Epithelial cell of prostate (primary cell): ENCODE results near the genes TTLL4 and NHEJ1.

DNA sequence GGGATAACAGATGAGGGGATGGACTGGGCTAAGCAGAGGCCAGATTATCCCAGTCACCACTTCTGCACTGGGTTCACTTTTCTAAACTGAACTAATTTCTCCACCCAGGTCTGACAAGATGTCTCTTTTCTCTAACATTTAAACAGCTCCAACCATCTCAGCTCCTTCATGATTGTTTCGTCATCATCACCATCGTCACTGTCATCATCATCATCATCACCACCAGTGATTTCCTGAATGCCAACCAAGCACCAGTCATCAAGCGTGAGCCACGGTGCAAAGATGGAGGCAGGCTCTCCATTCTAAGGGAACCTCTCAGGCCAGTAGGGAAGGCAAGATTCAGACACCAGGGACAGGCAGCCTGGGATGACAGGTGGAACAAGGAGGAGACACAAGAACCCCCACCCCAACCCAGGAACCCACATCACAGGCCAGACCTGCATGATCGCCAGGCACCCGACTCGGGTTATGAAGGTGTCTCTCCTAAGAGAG is 25.6 kb upstream of the TMBIM1 start:
- RRBS, result no CpG with 5 or more reads among the region's 7 CpGs

DNA sequence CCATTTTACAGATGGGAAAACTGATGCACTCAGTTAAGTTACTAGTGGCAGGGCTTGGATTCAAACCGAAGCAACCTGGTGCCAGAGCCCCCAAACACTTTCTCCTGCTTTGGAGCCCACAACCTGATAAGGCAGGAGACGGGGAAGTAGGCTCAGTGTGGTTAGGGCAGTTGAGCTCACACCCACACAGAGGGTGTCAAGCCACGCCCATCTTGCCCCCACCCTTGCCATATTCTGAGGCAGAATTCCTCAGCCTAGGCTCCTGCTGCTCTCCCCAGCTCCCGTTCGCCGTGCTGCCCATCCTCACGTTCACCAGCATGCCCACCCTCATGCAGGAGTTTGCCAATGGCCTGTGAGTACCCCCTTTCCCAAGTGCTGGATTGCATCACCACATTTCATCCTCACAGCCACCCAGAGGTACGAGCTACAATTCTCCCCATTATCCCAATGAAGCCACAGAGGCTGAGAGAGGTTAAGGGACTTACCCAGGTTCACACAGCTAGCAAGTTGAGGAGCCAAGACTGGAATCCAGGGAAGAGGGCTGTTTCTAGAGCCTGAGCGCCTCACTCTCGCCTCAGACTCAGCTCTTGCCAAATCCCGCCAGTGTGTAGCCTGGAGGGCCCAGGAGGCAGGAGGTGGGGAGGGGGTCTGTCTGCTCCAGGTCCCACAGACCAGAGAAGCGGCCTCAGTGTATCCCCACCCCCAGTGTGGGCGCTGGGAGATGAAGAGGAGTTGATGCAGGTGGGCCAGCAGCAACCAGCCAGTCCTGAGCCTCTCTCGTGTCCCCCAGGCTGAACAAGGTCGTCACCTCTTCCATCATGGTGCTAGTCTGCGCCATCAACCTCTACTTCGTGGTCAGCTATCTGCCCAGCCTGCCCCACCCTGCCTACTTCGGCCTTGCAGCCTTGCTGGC is 5.6 kb upstream of the CTDSP1 start:
- RRBS, result no CpG with 5 or more reads among the region's 18 CpGs

DNA sequence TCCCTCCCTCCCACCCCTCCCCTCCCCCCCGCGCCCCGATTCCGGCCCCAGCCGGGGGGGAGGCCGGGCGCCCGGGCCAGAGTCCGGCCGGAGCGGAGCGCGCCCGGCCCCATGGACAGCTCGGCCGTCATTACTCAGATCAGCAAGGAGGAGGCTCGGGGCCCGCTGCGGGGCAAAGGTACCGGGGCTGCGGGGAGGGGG is 212 bp downstream of the CTDSP1 start:
- RRBS, result 0% methylated on average over 7 of the region's 21 CpGs

DNA sequence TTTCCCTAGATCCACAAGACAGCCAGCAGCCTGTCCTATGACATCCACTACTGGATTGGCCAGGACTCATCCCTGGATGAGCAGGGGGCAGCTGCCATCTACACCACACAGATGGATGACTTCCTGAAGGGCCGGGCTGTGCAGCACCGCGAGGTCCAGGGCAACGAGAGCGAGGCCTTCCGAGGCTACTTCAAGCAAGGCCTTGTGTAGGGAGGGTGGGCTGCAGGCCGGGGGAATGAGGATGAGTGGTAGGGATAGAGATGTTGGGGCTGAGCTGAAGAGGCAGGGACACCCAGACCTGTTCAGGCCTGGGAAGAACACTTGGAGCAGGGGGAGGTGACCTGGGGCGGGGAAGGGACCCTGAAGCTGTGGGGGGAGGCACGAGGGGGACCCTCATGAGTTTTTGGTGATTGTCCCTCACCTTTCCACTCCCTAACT is 6.7 kb downstream of the VIL1 start:
- RRBS, result 89% methylated on average over 5 of the region's 9 CpGs

- RRBS, result no CpG with 5 or more reads among the region's 4 CpGs
Observed at GRCh38 chr2:218553387-218553743, 14.8 kb downstream of the USP37 start.

GRCh38 chr2:218630328-218630841 is 22.7 kb downstream of the PLCD4 start:
- RRBS, result no CpG with 5 or more reads among the region's 4 CpGs

DNA sequence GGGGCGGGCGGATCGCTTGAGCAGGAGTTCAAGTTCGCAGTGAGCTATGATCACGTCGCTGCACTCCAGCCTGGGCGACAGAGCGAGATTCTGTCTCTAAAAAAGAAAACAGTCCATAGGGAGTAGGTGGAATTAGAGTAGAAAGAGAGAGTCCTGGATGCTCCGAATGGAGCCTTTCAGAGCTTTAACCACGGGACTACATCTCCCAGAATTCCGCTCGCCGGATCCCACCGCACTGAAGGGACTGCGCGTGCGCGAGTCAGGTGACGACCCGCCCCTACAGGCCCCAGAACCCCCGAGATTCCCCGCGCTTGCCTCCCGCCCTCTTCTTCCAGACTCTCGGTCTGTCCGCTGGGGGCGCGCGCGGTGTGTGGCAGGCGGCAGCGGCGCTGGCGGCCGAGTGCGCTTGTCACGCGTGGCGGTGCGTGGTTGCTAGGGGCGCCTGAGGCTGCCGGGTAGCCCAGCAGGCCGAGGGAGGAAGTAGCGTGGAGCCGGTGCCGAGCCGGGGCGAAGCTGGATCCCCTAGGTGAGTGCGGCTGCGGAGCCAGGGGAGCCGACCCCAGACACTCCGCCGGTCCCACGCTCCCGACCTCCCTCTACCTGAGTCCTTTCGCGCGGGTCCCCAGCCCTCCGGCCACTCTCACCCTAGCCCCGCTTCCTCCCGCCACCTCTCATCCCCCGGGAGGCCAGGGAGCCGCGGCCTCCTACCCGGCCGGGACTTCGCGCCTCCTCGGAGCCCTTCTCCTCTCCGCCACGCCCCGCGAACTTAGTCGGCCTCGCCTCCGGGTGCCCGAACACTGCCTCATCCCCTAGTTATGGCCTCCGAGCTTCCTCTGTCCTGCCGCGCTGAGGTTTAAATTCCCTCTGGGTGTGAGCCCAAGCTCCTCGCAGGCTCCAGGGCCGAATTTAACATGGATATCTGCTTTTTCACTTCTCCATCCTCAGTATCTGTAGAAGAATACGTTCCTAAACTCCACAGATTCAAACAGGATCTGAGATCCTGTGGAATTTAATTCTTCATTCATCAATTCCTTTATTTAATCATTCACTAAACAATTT is at the start of gene TTLL4:
Gene TTLL4 (plus strand): TSS at position 324 of the 1,059 bp plus-strand sequence.
- RRBS, result 2% methylated on average over 30 of the region's 83 CpGs

DNA sequence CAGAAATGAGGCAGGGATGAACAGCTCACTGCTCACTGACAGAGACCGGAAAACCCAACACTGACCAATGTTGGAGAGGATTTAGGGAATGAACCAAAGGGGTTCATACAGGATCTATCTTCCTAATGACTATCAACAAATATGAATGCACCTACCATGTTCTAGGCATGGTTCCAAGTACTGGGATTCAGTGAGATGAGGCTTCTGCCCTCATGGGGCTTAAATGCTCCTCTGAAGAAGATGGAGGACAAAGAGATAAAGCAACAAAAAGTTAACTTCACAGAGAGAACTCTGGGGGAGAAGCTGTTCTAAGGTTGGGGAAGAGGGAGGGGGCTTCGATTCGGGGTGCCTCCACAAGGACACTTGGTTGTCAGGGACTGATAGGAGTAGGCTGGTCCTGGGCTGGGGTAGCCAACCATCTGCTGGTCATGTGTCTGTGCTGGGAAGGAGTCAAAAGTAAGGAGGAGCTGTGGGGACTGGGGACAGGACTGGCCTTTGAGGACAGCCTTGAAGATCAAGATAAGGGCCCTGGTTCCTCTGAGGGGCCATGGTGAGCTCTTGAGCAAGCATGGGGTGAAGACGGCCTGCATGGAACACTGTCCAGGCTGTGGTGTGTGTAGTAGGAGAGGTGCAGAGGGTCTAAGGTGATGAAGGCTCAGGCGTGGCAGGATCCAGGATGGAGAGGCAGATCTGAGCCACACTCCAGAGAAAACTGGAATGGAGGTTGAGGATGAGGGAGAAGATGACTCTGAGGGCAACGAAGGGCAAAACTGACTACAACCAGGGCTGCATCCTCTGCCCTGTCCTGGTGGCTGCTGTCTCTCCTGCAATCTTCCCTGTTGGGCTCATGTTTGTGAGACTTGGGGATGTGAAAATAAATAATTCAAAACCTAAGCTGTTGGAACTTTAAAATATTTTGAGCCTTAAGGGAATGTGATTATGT is 1.7 kb downstream of the CYP27A1 start:
- RRBS, result no CpG with 5 or more reads among the region's 6 CpGs

DNA sequence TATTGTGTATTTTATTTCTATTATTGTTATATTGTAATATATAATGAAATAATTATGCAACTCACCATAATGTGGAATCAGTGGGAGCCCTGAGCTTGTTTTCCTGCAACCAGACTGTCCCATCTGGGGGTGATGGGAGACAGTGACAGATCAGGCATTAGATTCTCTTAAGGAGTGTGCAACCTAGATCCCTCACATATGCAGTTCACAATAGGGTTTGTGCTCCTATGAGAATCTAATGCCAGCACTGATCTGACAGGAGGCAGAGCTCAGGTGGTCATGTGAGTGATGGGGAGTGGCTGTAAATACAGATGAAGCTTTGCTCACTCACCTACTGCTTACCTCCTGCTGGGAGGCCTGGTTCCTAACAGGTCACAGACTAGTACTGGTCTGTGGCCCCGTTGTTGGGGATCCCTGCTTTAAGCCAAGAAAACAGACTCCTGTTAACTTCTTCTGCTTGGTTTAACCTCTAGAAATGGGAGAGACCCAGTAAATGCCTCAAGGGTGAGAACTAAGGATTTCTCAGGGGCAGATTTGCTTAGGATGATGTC is 3.1 kb downstream of the CYP27A1 start:
- RRBS, result no CpG with 5 or more reads among the region's 1 CpG

- RRBS, result 0% methylated on average over 7 of the region's 32 CpGs
Observed at GRCh38 chr2:218961188-218962257, 2.1 kb downstream of the CDK5R2 start.

GRCh38 chr2:218996918-218997275 is 3.7 kb upstream of the CRYBA2 start:
- RRBS, result no CpG with 5 or more reads among the region's 5 CpGs

DNA sequence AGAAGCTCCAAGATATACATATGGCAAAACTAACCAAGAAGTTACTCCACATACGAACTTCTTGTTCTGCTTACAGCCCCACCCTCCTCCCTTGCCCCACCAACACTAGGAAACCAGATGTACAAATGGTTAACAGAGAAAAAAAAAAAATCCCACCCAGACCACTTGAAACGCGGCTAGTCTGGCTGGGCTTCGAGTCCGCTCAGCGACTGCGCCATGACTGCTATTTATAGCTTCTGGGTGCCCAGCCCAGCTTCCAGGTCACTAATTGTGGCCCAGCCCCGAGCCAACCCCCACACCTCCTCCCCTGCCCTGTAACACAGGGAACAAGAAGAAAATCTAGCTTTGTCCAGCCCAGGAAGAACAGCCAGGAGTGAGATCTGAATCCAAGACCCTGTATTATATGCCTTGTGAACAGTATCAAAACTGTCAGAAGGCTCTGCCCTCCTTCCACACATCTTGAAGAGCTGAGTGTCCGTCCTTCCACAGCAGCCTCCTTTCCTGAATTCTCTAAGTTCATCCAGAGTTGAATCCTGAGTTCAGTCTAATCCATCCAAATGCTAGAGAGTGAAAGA is 47.2 kb upstream of the IHH start:
- RRBS, result no CpG with 5 or more reads among the region's 9 CpGs

- RRBS, result no CpG with 5 or more reads among the region's 6 CpGs
Observed at GRCh38 chr2:219116677-219117473, 43.7 kb downstream of the NHEJ1 start.

GRCh38 chr2:219125024-219126023 is 35.3 kb downstream of the NHEJ1 start:
- RRBS, result no CpG with 5 or more reads among the region's 10 CpGs

DNA sequence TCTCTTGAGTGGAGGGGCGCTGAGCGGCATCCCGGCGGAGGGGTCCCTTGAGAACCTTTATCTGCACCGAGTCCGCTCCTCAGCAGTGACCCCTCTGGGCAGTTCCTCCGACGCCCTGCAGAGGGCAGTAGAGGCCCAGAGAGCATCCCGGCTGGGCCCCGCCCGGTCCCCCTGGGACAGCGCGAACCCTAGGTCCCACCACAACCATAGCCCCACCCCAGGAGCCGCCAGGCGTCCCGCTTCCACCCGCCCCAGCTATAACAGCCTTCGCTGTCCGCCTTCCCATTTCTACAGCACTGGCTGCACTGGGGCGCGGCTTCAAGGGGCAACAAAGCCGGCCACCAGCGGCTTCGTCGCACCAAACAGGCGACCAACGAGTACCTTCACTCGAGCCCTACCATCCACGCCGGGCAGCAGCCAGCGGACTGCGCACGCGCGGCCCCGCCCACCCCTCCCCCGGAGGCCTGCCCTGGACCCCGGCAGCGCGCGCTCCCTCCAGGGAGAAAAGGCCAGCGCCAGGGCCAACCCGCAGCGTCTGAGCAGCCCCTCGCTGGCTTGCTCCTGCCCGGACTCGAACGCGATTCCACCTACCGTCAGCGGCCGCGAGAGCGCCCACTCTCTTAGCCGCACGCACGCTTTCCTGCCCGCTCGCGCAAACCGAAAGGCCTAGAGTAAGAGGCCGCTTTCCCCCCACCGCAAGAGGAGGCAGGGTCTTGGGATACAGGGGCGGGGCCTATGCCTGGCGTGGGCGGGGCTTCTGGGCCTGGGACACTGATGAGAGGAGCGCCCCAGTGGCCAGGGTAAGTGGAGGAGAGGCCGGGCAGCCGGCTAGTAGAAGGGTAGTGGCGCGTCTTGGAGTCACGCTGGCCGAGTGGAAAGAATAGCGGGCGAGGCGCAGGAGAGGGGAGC is at the start of gene NHEJ1:
Gene NHEJ1 (minus strand): TSS at position 687 of the 909 bp plus-strand sequence.
- RRBS, result under 1% methylated on average over 23 of the region's 76 CpGs

GRCh38 chr2:219175912-219176542 is 698 bp downstream of the CNPPD1 start:
- RRBS, result under 1% methylated on average over 9 of the region's 19 CpGs

DNA sequence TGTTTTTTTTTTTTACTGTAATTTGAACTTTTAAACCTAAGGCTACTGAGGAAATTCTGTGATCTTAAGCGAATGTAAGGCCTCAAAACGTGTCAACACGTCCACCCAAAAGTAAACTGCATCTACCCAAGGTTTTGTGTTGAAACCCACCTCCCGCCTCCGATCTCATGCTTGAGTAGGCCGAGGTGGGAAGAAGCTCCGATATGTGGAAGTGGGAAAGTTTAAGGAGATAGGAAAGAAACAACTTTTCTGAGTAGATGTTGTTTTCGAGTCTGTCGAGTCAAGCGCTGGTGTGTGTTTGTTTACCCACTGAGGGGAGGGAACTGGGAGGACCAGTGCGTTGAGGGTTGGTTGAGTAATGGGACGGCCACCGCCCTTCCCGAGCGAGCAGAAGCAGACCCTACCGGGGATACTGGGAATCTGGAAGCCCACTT is 510 bp upstream of the RETREG2 start:
- RRBS, result no CpG with 5 or more reads among the region's 16 CpGs

- RRBS, result no CpG with 5 or more reads among the region's 9 CpGs
Observed at GRCh38 chr2:219180828-219181648, 3.0 kb downstream of the RETREG2 start.

DNA sequence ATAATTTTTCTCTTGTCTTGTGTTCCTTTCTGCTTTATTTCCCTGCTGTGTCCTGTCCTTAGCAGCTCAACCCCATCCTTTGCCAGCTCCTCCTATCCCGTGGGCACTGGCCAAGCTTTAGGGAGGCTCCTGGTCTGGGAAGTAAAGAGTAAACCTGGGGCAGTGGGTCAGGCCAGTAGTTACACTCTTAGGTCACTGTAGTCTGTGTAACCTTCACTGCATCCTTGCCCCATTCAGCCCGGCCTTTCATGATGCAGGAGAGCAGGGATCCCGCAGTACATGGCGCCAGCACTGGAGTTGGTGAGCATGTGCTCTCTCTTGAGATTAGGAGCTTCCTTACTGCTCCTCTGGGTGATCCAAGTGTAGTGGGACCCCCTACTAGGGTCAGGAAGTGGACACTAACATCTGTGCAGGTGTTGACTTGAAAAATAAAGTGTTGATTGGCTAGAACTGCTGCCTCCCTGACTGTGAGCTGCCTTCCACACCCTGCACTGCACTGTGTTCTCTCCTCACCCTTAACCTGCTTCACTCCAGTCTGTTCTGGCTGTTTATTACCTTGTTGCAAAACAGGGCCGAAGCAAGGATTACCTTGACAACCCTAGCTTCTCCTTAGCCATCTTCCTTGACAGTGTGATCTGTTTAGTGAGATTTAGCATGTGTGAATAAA is 5.1 kb downstream of the RETREG2 start:
- RRBS, result no CpG with 5 or more reads among the region's 5 CpGs

DNA sequence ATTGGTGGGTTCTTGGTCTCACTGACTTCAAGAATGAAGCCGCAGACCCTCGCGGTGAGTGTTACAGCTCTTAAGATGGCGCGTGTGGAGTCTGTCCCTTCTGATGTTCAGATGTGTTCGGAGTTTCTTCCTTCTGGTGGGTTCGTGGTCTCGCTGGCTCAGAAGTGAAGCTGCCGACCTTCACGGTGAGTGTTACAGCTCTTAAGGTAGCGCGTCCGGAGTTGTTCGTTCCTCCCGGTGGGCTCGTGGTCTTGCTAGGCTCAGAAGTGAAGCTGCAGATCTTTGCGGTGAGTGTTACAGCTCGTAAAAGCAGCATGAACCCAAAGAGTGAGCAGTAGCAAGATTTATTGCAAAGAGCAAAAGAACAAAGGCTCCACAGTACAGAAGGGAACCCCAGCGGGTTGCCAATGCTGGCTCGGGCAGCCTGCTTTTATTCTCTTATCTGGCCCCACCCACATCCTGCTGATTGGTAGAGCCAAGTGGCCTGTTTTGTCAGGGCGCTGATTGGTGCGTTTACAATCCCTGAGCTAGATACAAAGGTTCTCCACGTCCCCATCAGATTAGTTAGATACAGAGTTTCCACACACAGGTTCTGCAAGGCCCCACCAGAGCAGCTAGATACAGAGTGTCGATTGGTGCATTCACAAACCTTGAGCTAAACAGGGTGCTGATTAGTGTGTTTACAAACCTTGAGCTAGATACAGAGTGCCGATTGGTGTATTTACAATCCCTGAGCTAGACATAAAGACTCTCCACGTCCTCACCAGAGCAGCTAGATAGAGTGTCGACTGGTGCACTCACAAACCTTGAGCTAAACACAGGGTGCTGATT is 5.9 kb upstream of the ZFAND2B start:
- RRBS, result no CpG with 5 or more reads among the region's 27 CpGs